Placental pericyte (primary cell): ENCODE data around the genes FLOT1 and CDSN.

DNA sequence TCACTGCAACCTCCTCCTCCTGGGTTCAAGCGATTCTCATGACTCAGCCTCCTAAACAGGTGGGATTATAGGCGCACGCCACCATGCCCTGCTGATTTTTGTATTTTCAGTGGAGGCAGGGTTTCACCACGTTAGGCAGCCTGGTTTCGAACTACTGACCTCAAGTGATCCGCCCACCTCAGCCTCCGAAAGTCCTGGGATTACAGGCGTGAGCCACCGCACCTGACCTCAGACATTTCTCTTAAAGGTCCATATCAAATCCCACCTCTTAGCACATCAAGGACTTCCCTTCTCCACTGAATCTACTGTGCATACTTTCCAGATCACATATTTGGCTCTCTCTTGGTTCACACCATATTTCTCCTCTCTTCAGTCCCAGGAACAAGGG, 12.0 kb downstream of the C6orf136 start:
- CAGE, long polyA plus RNA = no peak

GRCh38 chr6:30707339-30707538, 9.8 kb downstream of the MDC1 start:
- CAGE, long polyA plus RNA = no peak

DNA sequence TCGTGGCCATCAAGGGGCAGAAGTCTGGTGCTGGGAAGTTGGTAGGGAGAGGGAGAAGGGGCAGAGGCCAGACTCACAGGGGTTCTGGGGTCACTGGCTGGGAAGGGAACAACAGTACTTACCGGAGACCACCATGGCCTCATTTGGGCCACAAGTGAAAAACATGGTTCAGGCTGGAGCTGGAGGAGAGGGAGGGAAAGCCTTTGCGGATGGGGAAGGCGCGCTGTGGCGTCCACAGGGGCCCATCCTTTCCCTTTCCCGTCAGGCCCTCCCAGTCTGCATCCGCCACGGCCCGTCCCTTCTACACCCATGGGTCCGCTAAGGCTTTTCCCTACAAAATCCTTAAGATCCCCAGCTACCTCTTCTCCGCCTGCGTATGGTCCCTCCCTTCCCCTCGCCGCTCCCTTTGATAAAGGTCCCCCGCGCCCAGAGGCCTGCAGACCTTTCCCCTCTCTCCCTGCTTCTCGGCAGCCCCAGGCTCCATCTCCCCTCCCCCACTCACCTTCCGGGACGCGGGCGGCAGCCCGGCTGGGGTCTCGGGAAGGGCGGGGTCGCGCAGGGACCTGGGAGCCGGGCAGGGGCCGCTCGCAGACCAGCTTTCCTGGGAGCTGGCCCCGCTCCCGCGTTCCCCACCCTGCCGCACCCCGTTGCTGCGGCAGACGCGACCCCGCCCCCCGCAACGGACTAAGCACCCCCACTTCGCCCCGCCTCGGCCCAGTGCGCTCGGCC, at the start of gene FLOT1:
Gene FLOT1 (minus strand): TSS at position 663 of the 729 bp plus-strand sequence.
- CAGE, long polyA plus RNA = no peak

DNA sequence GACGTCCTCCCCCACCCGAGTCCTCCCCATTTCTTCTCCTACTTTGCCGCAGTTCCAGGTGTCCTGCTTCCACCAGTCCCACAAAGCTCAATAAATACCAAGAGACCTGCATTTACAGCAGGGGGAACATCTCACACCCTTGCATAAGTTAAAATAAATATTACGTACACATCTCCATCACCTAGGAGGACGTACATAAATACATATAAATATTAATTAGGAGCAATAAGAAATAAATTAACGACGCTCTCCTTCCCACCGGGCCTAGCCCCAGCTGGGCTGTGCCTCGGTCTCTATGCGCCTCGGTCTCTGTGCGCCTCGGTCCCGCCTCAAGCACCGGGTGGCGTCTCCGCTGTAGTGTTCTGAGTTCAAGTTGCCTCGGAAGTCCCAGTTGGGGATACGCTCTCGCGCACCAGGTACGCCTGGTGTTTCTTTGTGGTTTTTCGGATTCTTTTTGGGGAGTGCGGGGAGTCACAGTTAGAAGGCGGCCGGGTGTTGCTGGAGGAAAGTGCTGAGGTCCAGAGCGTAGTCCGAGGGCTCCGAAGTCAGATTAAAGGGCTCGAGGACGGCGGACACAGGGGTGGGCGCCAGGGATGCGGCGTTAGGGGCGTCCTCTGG, 779 bp downstream of the IER3 start:
- CAGE, long polyA plus RNA = no peak

- CAGE, long polyA plus RNA = no peak
These were observed 24.8 kb upstream of the IER3 start for GRCh38 chr6:30768747-30769912.

GRCh38 chr6:30769913-30770603, 25.7 kb upstream of the IER3 start:
- CAGE, long polyA plus RNA = no peak

DNA sequence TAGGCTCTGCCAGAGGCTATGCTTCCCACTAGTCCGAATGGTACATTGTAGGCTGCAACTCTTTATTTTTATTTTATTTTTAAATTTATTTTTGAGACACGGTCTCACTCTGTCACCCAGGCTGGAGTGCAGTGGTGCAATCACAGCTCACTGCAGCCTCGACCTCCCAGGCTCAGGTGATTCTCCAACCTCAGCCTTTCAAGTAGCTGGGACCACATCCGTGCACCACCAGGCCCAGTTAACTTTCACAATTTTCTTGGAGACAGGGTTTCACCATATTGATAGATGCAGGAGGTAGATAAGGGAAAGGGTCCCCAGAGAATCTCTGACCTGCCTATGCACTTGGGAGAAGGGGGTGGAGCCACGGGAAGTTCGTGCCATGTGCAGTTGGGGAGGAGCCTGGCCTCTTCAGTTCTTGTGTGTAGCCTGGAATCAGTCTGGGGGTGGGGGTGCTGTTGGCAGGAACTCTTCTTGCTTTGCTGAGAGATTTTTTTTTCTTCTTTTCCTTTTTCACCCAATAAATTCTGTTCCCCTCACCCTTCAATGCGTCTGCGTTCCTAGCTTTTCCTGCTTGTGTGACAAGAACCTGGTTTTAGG, 41.2 kb upstream of the DDR1 start:
- CAGE, long polyA plus RNA = no peak

GRCh38 chr6:30884744-30885443, 575 bp downstream of the DDR1 start:
- CAGE, long polyA plus RNA = no peak

DNA sequence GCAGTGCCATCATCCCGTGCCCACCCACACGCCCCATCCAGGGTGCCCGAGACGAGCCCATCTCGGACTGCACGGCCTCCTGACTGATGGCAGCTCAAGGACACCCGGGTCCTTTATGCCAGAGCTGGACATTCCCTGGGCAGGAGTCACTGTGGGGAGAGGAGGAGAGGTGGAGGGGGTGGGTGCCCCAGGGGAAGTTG, at the start of gene CDSN:
Gene CDSN (minus strand): TSS at position 88 of the 200 bp plus-strand sequence.
- CAGE, long polyA plus RNA = no peak

- CAGE, long polyA plus RNA = no peak
These were observed 6.4 kb upstream of the CDSN start for GRCh38 chr6:31126453-31127307.

DNA sequence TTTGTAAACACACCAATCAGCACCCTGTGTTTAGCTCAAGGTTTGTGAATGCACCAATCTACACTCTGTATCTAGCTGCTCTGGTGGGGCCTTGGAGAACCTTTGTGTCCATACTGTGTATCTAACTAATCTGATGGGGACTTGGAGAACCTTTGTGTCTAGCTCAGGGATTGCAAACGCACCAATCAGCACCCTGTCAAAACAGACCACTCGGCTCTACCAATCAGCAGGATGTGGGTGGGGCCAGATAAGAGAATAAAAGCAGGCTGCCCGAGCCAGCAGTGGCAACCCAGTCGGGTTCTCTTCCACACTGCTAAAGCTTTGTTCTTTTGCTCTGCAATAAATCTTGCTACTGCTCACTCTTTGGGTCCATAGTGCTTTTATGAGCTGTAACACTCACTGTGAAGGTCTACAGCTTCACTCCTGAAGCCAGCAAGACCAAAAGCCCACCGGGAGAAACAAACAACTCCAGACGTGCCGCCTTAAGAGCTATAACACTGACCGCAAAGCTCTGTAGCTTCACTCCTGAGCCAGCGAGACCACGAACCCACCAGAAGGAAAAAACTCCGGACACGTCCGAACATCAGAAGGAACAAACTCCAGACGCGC, 25.8 kb upstream of the POU5F1 start:
- CAGE, long polyA plus RNA = no peak

GRCh38 chr6:31199617-31200288, 29.3 kb upstream of the POU5F1 start:
- CAGE, long polyA plus RNA = no peak

GRCh38 chr6:31204762-31205369, 34.4 kb upstream of the POU5F1 start:
- CAGE, long polyA plus RNA = no peak

GRCh38 chr6:31351641-31352181, 5.3 kb downstream of the HLA-B start:
- CAGE, long polyA plus RNA = no peak

GRCh38 chr6:31400513-31400955, 2.9 kb upstream of the MICA start:
- CAGE, long polyA plus RNA = no peak

DNA sequence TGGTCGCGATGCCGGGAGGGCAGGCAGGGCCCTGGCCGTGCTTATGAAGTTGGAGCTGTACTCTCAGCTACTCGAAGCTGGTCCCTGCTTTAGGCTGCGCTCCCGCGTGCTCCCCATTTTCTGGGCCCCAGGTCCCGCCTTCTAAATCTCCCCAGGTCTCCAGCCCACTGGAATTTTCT, 216 bp upstream of the MICA start:
- CAGE, long polyA plus RNA = no peak

DNA sequence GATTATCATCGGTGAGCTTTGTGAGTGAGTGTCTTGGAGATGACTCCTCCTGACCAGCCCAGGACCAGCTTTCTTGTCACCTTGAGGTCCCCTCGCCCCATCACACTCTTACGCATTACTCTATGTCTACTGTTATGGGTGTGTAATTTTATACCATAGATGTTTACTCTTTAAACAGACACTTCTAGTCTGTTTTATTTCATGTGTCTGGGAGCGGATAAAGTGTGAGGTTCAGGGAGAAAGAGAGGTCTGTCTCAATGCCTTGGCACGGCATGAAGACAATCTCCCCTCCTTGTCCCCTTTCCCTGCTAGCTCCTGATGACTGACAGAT, 12.6 kb downstream of the MICA start:
- CAGE, long polyA plus RNA = no peak

GRCh38 chr6:31525949-31526604, 2.7 kb upstream of the MCCD1 start:
- CAGE, long polyA plus RNA = no peak

DNA sequence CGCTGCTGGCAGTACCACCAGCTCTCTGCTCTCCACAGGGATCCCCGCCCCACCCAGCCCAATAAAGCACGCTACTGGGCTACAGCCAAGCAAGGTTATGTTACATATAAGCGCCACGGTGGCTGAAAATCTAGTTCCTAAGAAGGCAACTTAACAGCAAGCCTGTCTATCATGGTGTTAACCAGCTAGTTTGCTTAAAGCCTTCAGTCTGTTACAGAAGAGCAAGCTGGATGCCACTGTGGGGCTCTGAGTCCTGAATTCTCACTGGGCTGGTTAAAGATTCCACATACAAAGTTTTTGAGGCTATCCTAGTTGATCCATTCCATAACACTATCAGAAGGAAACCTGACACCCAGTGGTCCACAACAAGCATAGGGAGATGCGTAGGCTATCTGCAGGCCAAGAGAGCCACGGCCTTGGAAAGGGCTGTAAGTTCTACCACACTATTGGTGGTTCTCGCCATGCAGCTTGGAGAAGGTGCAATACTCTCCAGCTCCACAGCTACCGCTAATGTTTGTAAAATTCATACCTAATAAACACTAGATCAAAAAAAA, 502 bp upstream of the MCCD1 start:
- CAGE, long polyA plus RNA = no peak

DNA sequence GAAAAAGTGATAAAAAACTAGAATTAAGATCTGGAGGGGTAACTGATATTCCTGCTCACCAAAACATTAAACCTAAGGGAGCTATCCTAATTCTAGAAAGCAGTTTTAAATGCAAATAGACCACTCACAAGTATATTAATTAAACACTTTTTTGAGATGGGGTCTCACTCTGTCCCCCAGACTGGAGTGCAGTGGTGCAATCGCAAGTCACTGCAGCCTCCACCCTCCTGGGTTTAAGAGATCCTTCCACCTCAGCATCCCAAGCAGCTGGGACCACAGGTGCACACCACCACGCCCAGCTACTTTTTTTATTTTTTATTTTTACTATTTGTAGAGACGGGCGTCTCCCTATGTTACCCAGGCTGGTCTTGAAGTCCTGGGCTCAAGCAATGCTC, 2.9 kb downstream of the MCCD1 start:
- CAGE, long polyA plus RNA = no peak